HTERT-HM (cell line): ENCODE measurements around a stretch of chr15.

- RRBS = no CpG with 5 or more reads among the region's 10 CpGs
Measured at GRCh38 chr15:67110074-67110929, 44.9 kb downstream of the SMAD3 start.

- RRBS = no CpG with 5 or more reads among the region's 5 CpGs
Measured at GRCh38 chr15:67116860-67117450, 51.6 kb downstream of the SMAD3 start.

DNA sequence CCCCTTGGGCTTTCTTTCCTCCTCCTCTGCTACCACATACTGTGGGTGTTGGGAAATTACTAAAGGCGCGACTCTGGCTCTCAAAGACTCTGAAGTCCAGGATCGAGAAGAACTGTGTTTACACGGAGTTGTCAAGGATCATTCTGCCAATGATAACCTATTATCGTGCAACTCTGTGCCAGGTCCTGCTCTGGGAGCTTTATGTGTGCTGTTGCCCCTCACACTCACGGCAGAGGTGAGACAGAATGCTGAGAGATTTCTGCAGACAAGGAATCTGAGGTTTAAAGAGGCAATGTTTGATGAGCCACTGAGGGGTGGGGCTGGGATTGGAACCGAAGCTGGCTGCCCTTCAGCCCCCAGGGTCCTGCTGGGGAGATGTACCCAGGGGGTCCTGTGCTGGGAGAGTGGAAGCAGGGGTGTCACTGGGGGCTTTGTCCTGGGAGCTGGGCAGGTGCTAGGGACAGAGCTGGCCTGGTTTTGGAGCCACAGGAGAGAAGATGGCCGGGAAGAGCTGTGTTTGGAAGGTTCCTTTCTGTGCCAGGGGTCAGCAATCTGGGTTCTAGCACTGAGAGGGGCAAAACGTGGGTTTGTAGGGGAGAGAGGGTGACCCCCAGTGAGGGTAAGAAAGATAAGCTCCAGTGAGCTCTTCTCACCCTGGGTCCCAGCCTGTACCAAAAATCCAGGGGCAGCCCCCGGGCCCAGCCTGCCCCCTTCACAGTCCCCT lies 69.4 kb downstream of the SMAD3 start:
- RRBS = no CpG with 5 or more reads among the region's 10 CpGs

GRCh38 chr15:67147388-67148050 lies 82.1 kb downstream of the SMAD3 start:
- RRBS = no CpG with 5 or more reads among the region's 7 CpGs

GRCh38 chr15:67194294-67195257 lies 59.9 kb downstream of the AAGAB start:
- RRBS = no CpG with 5 or more reads among the region's 9 CpGs

GRCh38 chr15:67201510-67202875 lies 52.5 kb downstream of the AAGAB start:
- RRBS = no CpG with 5 or more reads among the region's 8 CpGs

GRCh38 chr15:67571587-67572031 lies 29.1 kb downstream of the MAP2K5 start:
- RRBS = no CpG with 5 or more reads among the region's 3 CpGs

- RRBS = no CpG with 5 or more reads among the region's 8 CpGs
Measured at GRCh38 chr15:67841172-67841397, 15.8 kb downstream of the SKOR1 start.

- RRBS = no CpG with 5 or more reads among the region's 7 CpGs
Measured at GRCh38 chr15:67915379-67916090, 90.2 kb downstream of the SKOR1 start.

DNA sequence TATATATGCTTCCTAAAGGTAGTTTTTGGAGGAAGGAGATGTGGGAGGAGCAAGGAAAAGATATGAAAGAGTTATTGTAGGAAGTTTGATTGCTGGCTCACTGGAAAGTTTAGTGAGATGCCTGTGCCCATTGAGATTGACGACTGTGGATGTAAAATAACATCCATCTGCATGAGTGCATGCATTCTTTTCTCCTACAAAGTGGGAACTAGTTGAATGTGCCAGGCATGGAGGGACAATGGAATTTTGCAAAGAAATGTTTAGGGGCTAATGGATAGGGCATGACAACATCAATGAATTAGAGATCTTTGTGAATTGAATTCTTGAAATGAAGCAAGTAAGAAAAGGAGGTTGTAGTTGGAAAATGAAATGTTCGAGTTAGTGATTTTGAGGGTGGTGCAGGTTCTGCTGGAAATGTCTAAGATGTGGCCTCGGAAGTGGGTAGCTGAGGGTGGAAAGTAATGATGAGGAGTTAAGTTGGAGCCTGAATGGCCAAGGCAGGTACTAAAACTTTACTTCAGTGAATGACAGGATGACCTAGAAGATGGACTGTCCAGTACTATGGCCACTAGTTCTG lies 16.0 kb downstream of the PIAS1 start:
- RRBS = no CpG with 5 or more reads among the region's 3 CpGs

DNA sequence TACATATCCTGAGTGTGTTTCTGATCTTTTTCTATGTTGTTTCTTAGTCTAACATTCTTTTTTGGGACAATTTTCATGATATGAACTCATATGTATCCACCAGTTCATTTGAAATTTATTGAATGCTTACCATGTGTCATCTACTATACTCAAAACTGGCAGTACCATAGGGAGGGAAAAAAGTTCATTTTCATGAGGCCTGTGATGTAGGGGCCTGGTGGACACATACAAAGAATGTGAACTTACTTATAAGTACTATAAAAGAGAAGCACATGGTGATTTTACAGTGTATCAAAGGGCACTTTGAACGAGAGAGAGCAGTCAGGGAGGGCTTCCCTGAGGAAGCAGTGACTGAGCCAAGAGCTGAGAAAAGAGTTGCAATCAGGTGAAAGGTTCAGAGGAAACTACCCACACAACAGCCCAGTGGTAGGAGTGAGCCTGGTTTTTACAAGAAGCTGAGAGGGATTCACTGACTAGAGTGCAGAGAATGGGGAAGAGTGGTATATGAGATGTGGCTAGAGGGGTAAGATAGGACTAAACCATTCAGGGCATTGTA lies 57.2 kb downstream of the CALML4 start:
- RRBS = no CpG with 5 or more reads among the region's 1 CpG

DNA sequence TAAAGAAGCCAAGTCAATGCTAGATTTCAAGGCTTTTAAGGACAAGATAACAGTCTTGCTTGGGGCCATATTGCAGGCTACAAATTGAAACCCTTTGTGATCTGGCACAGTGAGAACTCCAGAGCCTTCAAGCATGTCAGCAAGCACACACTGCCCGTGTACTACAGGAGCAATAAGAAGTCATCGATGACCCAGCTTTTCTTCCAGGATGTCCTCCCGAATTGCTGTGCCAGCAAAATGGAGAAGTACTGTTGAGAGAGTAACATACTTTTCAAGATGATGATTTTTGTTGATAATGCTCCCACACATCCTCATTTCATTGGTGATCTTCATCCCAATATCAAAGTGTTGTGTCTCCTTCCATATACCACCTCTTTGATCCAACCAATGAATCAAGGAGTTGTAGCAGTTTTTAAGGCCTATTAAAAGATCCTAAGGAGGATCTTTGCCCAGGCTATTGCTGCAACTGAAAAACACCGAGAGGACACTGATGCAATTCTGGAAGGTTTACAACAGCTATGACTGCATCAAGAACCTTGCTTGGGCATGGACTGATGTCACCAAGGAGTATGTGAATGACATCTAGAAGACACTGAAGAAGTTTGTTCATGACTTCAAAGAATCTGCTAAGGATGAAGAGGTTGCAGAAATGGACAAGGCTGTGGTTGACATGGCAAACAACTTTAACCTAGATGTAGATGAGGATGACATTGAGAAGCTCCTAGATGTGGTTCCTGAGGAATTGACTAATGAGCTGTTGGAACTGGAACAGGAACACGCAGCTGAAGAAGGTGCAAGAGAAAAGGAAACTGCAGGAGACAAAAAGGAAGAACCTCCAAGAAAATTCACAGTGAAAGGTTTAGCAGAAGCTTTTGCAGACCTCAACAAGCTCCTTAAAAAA lies 20.1 kb downstream of the CALML4 start:
- RRBS = no CpG with 5 or more reads among the region's 5 CpGs

DNA sequence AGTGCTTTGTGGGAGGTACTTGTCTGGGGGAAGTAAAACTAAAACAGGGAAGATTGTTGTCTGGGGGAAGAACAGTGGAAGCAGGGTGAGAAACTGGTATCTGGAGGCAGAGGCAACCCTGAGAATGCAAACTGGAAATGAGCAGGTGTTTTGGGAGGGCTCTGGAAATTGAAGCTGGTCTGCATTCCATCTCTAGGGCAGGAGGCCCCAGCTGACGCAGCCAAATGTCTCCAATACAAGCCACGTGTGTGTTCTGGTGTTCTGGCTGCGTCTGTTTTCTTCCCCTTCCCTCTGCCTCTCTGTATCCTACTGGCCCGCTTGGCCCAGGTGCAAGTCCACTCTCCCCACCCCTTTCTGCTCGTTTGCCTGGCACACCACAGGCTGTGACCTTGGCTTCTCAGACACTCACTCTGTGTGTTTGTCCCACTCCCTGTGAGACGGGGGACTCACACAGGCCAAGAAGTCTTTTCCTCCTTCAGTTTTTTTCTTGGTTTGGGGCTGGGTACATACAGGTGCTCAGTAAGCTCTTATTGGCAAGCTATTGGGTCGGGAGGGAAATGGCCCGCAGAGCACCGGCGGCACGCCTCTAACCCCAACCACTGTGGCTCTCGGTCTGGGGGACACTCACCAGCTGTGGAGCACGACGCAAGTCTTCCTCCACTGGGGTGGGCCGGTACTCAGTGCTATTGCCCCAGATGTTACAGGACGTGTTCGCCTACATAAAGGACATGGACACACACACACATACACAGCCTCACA lies 33.0 kb downstream of the FEM1B start:
- RRBS = 94% methylated on average over 6 of the region's 17 CpGs

DNA sequence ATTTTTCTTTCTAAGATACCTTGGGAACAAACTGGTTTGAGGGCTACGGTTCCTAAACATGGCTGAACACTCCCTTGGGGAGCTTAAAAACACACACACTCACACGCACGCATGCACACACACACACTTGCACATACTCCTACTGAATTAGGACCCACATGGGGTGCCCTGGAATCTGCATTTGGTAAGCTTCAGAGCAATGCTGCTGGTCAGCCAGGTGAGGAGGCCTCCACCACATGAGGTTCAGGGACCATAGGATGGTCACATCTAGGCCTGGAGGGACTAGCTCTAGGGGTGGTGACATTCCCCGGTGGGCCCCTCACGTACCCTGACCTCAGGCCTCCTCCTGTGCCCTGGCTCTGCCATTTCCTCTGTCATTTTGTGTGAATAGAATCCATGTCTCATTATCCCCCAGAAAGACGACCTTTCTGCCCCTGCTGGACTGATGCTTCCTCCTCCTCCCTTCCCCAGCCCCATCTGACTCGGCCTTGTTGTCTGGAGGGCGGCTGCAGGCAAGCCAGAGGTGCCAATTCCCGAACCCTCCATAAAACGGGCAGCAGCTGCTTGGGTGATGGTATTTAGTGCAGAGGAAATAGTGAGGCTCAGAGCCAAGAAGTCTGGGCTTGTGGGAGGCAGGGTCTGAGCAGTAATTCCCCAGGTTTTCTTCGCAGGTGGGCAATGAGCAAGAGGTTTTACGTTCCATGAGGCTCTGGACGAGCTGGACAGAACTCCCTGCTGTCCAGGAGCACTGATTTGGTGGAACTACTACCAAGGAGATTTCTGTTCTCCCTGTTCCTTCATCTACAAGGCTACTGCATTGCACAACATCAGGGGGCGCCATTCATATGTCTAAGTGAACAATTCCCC lies 71.3 kb downstream of the ITGA11 start:
- RRBS = no CpG with 5 or more reads among the region's 14 CpGs

GRCh38 chr15:68602025-68602351 lies 23.2 kb downstream of the CORO2B start:
- RRBS = no CpG with 5 or more reads among the region's 5 CpGs

- RRBS = no CpG with 5 or more reads among the region's 16 CpGs
Measured at GRCh38 chr15:68616474-68616940, 37.7 kb downstream of the CORO2B start.

DNA sequence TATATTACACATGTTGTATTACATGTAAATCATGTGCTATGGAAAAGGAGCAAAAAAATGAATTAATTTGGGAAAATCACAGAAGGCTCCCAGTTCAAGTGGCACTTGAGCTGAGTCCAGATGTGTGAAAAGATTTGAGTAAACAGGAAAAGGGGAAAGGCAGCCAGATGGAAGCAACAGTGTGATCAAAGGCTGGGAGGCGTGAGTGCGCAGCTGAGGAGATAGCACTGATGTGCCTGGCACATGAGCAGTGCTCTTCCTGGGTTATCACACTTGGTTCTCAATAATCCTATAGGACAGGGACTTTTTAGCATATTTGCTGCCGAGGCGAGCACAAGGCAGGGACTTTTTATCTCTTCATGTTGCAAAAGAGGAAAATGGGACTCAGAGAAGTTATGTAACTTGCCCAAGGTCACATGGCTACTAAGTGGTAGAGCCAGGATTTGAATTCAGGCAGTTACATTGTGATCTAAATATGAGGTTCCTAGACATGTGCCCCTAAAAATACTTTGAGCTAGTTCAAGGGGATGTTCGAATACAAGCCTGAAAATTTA lies 39.6 kb downstream of the CORO2B start:
- RRBS = no CpG with 5 or more reads among the region's 5 CpGs

GRCh38 chr15:68730640-68731540 lies 89.8 kb downstream of the ANP32A start:
- RRBS = no CpG with 5 or more reads among the region's 13 CpGs

- RRBS = no CpG with 5 or more reads among the region's 3 CpGs
Measured at GRCh38 chr15:68801783-68802272, 18.9 kb downstream of the ANP32A start.

DNA sequence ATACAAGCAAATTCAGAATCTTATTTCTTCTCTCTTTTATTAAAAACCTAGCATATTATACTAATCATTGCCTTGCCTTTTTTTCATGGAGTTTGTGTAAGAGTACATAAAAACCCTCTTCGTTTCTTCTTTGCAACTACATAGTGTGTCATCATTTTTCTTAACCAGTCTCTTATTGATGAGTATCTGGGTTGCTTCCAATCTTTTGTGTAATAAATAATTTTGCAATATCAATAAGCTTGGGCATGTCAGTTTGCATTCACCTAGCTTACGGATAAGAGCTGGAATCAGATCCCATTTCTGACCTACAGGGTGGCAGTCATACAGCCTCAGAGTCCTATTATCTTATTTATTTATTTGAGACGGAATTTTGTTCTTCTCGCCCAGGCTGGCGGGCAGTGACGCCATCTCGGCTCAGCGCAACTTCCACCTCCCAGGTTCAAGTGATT lies 18.4 kb downstream of the ANP32A start:
- RRBS = no CpG with 5 or more reads among the region's 8 CpGs